ENCODE results near the genes PTMA and DGKD.

DNA sequence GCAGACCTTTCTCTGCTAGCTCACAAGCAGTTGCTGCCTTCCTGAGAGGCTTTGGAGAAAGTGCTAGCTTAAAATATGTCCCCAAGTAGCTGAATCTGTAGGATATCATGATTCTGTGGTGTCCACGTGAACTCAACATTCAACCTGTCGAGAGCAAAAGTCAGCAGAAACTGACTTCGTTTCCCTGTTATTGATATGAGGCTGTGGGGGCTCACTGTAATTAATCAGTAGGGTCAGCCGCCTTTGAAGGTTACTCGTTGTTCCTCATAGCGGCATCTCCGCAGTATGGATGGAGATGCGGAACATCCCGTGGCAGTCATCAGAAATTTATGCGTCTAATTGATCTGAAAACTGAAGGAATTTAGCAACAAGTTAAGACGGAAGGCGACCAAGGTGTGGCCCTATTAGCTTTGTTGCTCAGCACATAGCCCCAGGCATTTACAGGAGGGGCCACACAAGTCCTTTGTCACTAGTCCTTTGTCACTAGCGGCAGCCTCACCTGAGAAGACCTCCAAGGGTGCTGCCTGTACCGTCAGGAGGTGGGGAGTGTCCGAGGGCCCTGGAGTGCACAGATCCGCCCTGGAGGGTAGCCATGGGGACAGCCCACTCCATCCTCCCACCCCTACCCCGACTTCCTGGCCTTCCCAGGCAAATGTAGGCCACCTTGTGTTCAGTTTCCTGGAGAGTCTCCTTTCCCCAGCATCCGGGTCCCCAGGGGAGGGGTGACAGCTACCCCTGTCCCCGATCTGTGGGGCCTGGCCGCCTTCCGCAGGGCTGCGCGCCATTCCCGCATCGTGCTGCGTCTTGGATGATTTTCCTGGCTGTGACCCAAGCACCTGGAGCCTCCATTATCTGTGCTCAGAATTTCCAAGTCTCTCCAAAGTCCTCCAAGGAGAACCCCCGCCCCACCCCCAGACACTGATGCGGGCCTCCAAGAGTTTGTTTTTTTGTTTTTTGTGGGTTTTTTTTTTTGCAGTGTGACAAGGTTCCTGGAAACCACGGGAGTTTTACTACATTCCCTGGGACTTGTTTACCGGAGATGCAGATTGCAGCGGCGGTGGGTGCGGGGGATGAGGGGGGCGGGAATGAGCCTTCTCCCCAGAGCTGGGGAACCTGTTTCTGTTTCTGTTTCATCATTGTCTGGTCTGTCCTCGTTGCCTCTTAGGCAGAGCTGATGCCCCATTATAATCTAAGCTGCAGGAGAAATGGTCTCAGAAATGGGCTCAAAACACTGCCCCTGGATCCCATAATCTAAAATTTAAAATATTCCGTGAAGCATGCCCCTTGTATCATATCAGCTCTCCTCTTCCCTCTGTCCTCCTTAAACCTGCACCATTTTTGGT lies 28.5 kb downstream of the TEX44 start:
- PRO-cap, result bidirectional peak, plus-strand start at position 1,136 of the sequence, minus-strand start at position 1,007 of the sequence
- RAMPAGE, long total RNA, 5 experiments, result no peak in any of the 5 experiments
- RRBS, result no CpG with 5 or more reads among the region's 36 CpGs

GRCh38 chr2:231661519-231661778 lies 46.9 kb upstream of the PTMA start:
- PRO-cap, result no peak
- RAMPAGE, long total RNA, 5 experiments, result no peak in any of the 5 experiments
- RRBS, result no CpG with 5 or more reads among the region's 10 CpGs

GRCh38 chr2:231665995-231667301 lies 41.9 kb upstream of the PTMA start:
- PRO-cap, result bidirectional peak, plus-strand start at chr2:231666654, minus-strand start at chr2:231666442; bidirectional peak, plus-strand start at chr2:231666737, minus-strand start at chr2:231666741; bidirectional peak, plus-strand start at chr2:231667068, minus-strand start at chr2:231667016
- RAMPAGE, long total RNA, 5 experiments, result start-site peak on the minus strand in 1 of 5 experiments, at chr2:231666430-231666446 at its widest, 9 reads per replicate
- RRBS, result 4% methylated on average over 14 of the region's 43 CpGs

GRCh38 chr2:231707093-231707215 lies 1.4 kb upstream of the PTMA start:
- PRO-cap, result bidirectional peak, plus-strand start at chr2:231707176, minus-strand start at chr2:231707015
- RAMPAGE, long total RNA, 5 experiments, result no peak in any of the 5 experiments
- RRBS, result 2% methylated on average over 5 of the region's 14 CpGs

- PRO-cap, result bidirectional peak, plus-strand start at chr2:231708568, minus-strand start at chr2:231707985
- RAMPAGE, long total RNA, 5 experiments, result start-site peak on the plus strand in 4 of 5 experiments, at chr2:231708525-231708746 at its widest, 18 to 56,137 reads per replicate
- RRBS, result 2% methylated on average over 34 of the region's 91 CpGs
Observed at GRCh38 chr2:231707948-231708753, at the start of gene PTMA. TSS of gene PTMA (plus strand) at chr2:231708525.

GRCh38 chr2:231900456-231901012 lies 25.7 kb downstream of the NPPC start:
- PRO-cap, result no peak
- RAMPAGE, long total RNA, 5 experiments, result no peak in any of the 5 experiments
- RRBS, result 3% methylated on average over 7 of the region's 23 CpGs

DNA sequence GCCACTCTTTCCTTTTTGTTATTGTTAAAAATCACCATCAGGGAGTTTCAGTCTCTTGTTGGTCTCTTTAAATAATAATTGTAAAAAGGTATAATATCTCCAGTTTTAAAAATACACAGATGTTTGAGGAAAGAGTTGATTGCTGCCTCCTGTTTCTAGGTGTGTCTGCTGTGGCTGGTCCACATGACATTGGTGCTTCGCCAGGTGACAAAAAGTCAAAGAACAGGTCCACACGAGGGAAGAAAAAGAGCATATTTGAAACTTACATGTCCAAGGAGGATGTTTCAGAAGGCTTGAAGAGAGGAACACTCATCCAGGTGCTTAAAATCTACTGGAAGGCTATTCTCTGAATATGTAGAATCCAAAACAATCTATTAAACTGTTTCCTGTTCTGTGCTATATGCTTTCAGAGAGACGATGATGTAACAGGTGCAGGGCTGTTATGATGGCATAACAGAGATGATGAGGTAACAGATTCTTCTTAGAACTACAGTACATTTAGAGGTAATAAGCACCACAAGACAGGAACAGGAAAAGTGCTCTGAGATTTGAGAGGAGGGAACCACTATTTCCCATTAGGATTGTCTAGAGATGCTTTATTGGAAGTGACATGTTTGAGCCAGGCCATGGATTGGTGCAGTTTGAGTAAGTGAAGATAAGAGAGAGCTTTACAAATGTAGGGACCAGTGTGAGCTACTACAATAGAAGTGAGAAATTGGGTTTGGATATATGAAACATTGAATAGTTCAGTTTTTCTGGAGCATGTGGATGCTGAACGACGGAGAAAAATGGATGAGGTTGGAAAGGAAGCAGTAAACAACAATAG lies 54.1 kb downstream of the DIS3L2 start:
- PRO-cap, result no peak
- RAMPAGE, long total RNA, 5 experiments, result start-site peak on the plus strand in 1 of 5 experiments, centred at position 360 of the sequence, 9 reads per replicate
- RRBS, result no CpG with 5 or more reads among the region's 5 CpGs

DNA sequence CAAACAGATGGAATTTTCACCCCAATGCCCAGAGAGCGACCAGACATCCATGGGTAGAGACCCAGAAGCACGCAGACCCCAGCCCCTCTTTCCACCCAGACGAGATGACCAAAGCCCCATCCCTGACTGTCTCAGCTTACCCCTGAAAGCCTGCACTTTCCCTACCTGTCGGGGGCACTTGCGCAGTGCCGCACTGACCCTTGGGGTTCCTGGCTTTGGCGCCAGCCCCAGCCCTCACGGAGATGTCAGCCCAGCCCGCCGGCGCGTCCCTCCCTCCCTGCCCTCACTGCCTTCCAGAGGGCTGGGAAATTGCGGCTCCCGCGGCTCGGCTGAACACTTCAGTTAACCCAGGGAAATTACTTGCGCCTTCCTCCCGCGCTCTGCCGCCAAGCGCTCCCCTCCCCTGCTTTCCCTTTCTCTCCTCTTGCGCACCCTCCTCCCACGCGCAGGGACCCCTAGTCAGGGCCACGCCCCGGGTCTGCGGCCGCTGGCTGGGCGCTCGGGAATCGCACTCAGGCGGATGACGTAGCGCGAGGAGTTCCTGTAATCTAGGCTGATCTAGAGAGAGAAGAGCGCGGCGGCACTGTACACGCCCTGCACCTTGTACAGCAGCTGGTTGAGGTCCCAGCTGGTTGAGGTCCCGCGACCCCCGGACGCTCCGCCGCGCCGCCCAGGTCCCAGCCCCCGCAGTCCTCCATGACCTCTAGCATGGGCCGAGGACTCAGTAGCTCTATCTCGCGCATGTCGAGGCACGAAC lies 12.1 kb downstream of the ALPG start:
- PRO-cap, result no peak
- RAMPAGE, long total RNA, 5 experiments, result no peak in any of the 5 experiments
- RRBS, result no CpG with 5 or more reads among the region's 53 CpGs

DNA sequence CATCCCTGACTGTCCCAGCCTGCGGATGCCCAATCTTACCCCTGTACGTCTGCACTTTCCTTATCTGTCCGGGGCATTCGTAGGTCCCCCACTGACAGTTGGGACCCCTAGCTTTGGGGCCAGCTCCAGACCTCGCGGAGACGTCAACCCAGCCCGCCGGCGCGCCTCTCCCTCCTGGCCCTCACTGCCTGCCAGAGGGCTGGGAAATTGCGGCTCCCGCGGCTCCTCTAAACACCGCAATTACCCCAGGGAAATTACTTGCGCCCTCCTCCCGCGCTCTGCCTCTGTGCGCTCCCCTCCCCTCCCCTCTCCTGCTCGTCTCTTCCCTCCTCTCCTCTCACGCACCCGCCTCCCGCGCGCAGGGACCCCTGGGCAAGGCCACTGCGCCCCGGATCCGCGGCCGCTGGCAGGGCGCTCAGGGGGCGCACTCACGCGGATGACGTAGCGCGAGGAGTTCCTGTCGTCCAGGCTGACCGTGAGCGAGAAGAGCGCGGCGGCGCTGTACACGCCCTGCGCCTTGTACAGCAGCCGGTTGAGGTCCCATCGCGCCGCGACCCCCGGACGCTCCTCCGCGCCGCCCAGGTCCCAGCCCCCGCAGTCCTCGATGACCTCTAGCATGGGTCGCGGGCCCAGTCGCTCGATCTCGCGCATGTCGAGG lies 2.1 kb downstream of the ECEL1 start:
- PRO-cap, result no peak
- RAMPAGE, long total RNA, 5 experiments, result no peak in any of the 5 experiments
- RRBS, result 15% methylated on average over 7 of the region's 65 CpGs

DNA sequence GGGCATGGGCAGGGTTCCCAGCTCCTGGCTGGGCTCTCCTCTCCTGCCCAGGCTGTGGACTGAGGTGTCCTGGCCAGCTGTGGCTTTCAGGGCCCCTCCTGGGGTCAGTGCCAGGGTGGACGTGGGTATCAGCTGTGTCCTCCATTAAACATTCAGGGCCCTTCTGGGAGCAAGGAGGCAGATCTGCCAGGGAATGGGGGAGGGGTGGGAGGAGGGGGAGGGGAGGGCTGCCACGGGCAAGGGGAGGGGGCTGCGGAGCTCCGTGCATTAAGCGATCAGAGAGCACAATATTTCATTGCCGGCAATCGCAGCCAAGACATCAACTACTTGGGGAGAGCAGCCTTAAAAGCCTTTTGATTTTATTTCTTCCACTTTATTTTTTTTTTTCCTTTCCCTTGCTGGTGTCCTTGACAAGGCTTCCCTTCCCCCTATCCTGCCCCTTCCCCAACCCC lies 14.5 kb upstream of the ECEL1 start:
- PRO-cap, result no peak
- RAMPAGE, long total RNA, 5 experiments, result no peak in any of the 5 experiments
- RRBS, result no CpG with 5 or more reads among the region's 7 CpGs

DNA sequence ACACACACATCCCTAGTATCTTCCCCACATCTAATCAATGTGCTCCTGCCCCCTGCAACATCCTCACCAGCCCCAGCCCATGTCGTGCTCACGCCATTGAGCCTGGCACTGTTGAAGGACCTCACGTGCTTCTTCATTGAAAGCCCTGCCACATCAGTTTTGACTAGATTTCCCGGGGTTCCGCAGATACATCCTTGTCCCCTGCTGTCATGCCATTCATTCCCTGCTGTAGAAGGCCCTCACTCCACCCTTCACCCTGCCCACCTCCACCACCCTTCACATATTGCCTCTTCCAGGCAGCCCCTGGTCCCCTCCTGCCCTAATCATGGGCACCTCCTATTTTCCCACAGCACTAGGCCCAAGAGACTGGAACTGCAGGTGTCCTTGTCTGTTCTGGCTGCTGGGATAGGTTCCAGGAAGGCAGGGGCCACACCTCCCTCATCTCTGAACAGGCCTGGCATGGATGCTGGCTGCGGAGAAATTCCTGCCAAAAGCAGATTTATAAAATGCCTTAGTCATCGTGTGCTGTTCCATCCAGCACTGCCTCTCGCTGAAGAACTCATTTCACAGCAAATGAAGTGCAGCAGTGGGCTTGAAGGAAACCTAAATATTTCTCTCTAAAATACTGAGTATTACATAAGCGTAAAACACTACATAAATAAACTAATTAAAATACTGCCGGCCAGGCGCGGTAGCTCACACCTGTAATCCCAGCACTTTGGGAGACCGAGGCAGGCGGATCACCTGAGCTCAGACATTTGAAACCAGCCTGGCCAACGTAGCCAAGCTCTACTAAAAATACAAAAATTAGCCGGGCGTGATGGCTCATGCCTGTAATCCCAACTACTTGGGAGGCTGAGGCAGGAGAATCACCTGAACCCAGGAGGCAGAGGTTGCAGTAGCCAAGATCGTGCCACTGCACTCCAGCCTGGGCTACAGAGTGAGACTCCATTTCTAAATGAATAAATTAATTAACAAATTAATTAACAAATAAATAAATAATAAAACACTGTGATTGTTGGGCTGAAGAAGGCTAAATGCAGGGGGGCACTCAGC lies 38.4 kb downstream of the EIF4E2 start:
- PRO-cap, result no peak
- RAMPAGE, long total RNA, 5 experiments, result no peak in any of the 5 experiments
- RRBS, result no CpG with 5 or more reads among the region's 18 CpGs

- PRO-cap, result no peak
- RAMPAGE, long total RNA, 5 experiments, result start-site peak on the plus strand in 4 of 5 experiments, at chr2:232786979-232787324 at its widest, 5 to 42 reads per replicate
- RRBS, result no CpG with 5 or more reads among the region's 4 CpGs
Observed at GRCh38 chr2:232786926-232787498, 10.6 kb upstream of the KCNJ13 start.

GRCh38 chr2:232860571-232861487 lies 9.2 kb upstream of the SNORC start:
- PRO-cap, result no peak
- RAMPAGE, long total RNA, 5 experiments, result no peak in any of the 5 experiments
- RRBS, result no CpG with 5 or more reads among the region's 12 CpGs

GRCh38 chr2:233051189-233052281 lies 8.6 kb upstream of the INPP5D start:
- PRO-cap, result unidirectional peak, plus-strand start at chr2:233051790
- RAMPAGE, long total RNA, 5 experiments, result no peak in any of the 5 experiments
- RRBS, result 40% methylated on average over 1 of the region's 26 CpGs

DNA sequence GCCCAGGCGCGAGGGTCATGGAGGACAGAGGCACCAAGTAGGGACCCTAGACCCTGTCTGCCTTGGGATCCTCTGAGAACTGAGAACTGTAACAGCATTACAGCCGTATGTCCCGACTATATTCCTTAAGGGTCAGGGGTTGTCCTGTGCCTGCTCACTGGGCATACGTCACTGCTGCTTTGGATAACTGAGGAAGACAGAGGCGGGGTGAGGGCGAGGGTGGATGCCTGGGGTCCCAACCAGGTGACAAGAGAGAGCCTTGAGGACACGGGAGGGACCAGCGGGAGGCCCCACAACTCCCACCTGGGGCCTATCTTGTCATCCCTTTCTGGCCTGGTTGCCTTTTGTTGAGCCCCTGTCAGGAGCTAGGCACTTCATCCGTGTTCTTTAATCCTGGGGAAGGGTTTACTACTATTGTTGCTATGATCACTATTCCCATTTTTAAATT lies 28.8 kb downstream of the INPP5D start:
- PRO-cap, result no peak
- RAMPAGE, long total RNA, 5 experiments, result no peak in any of the 5 experiments
- RRBS, result no CpG with 5 or more reads among the region's 10 CpGs

DNA sequence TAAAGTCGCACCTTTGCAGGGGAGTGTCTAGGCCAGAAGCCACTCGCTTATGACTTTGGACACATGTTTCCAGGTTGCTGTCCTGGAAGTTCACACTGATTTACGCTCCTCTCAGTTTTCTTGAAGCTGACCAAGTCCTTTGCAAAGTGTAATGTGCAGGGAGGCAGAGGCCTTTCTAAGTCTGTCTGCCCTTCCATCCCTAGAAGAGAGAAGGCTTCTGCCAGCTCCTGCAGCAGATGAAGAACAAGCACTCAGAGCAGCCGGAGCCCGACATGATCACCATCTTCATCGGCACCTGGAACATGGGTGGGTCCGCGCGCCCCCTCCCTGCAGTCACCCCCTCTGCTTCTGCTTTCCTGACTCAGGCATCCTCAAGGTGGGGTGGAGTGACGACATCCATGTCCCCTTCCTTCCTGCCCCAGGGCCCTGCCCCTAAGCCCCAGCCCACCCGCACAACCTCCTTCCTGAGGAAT lies 89.9 kb upstream of the ATG16L1 start:
- PRO-cap, result no peak
- RAMPAGE, long total RNA, 5 experiments, result no peak in any of the 5 experiments
- RRBS, result no CpG with 5 or more reads among the region's 11 CpGs

GRCh38 chr2:233170949-233171221 lies 80.6 kb upstream of the ATG16L1 start:
- PRO-cap, result no peak
- RAMPAGE, long total RNA, 5 experiments, result no peak in any of the 5 experiments
- RRBS, result no CpG with 5 or more reads among the region's 8 CpGs

DNA sequence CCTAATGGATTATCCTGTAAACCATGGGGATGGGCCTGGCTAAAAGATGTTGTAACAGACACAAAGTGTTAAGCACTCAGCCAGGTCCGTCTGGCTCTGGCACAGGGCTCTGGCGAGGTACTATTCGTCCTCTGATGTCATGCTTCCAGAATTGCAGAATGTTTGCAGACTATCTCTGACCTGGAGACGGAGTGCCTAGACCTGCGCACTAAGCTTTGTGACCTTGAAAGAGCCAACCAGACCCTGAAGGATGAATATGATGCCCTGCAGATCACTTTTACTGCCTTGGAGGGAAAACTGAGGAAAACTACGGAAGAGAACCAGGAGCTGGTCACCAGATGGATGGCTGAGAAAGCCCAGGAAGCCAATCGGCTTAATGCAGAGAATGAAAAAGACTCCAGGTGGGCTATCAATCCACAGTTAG lies 13.3 kb downstream of the ATG16L1 start:
- PRO-cap, result no peak
- RAMPAGE, long total RNA, 5 experiments, result no peak in any of the 5 experiments
- RRBS, result no CpG with 5 or more reads among the region's 7 CpGs

DNA sequence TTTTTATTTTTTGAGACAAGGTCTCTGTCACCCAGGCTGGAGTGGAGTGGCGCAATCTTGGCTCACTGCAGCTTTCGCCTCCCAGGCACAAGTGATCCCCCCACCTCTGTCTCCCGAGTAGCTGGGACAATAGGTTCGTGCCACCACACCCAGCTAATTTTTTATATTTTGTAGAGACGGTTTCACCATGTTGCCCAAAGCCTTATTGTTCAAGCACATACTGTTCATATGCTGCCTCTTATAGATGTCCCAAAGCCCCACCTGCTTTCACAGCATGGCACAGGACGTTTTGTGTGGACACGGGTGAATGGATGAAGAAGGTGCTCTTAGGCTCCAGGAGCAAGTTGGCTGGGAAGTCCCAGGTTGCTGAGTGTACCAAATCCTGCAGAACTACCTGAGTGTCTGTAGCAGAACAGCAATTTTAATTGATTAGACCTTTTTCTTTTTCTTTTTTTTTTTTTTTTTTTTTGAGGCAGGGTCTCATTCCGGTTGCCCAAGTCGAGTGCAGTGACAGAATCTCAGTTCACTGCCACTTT lies 10.6 kb upstream of the SAG start:
- PRO-cap, result no peak
- RAMPAGE, long total RNA, 5 experiments, result no peak in any of the 5 experiments
- RRBS, result no CpG with 5 or more reads among the region's 9 CpGs

GRCh38 chr2:233353987-233354646 lies at the start of gene DGKD:
TSS of gene DGKD (plus strand) at chr2:233354494.
- PRO-cap, result bidirectional peak, plus-strand start at chr2:233354519, minus-strand start at chr2:233354216
- RAMPAGE, long total RNA, 5 experiments, result no peak in any of the 5 experiments
- RRBS, result 1% methylated on average over 49 of the region's 74 CpGs